CMK (cell line): ENCODE measurements around a stretch of chr6.

DNA sequence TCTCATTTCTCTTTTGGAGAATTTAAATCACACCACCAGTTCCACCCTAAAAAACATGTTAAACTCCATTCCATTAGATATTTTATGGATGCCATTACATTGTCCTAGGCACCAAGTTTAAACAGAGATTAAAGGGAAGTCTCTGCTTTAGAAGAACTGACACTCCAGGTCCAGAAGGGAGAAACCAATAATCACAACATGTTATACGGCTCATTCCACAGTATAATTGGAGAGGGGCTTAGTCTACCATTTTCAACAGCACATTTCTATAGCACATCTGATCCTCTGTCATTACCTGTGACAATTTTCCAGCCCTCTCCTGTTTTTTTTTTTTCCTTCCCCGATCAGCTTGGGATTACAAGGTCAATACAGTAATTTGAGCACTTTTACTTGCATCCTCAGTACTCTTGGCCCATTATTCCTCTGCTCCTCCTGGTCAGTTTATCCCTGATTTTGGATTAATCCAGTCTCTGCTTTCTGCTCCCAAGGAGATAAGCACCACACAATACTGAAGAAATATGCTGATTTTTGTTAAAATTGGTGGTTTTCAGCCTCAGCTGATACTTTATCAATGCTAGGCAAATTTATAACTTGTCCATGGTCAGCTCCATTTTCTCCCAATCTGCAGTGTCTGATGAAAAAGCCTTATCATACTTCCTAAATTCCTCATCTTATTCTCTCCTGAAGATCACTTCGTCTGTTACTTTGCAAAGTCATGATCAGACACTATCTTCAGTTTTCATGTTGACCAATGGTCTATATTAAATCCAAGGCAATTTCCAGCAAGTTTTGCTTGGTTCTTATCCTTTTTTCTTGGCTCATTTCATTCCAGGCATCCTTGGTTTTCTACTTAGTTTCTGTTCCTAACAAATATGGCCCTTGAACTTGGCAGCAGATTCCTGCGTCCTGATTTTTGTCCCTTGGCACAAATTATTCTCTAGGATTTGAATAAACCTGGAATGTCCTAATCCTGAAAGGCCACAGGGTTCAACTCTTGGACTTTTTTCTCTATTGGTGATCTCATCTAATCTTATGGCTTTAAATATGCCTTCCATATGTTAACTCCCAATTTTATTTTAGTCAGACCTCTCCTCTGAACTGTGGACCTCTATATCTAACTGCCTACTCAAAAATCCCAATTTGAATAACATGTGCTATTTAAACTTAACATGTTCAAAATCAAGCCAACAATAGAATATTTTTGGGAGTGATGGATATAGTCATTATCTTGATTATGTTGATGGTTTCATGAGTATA is 30.9 kb upstream of the SYNCRIP start:
- RRBS = no CpG with 5 or more reads among the region's 4 CpGs

DNA sequence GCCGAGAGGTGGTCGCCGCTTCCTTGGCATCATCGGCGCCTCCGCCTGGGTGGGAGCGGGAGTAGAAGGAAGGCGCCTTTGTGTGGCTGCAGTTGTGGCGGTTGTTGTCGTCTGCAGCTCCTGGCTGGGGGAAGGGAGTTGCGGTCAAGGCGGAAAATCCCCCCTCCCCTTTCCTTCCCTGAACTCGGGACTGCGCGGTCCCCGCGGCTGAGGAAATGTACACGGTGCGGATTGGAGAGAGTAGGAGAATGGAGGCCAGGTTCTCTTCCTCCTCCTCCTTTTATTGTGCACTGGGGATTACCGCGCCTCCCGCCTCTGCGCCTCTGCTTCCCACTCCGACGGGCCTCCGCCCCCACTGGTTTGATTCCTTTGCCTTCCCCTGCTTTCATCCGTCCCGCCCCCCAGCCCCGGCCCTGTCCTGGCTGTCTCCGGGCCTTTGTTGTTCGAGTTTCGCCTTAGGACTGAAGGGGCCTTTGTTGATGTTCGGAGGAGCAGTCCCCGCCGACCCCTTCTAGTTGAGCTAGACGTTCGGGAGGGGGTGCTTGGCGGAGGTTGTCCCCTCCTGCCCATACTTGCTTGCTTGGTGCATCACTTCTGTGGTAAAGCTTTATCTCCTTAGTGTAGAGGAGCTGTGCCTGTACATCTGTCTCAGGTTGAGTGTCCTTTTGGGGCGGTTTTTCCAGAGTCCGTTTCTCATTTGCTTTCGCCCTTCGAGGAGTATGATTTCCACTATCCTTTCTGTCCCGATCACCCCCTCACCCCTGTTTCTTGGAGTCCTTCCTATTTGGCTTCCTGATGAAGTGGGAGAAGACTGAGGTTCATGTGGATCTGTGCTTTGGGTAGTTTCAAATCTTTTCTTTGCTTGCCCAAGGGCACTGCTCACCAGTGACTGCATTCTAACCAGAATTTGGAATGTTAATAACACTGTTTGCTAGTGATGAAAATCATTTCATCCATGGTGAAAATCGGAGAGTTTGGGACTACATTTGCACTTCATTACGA is 767 bp downstream of the ZNF292 start:
- RRBS = no CpG with 5 or more reads among the region's 45 CpGs

- RRBS = no CpG with 5 or more reads among the region's 1 CpG
These were observed 29.1 kb downstream of the ZNF292 start for GRCh38 chr6:87184541-87184823.

DNA sequence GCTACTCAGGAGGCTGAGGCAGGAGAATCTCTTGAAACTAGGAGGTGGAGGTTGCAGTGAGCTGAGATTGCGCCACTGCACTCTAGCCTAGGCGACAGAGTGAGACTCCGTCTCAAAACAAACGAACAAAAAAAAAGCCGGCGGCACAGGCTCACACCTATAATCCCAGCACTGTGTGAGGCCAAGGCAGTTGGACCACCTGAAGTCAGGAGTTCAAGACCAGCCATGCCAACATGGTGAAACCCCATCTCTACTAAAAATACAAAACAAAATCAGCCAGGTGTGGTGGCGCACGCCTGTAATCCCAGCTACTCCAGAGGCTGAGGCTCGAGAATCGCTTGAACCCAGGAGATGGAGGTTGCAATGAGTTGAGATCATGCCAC is 5.2 kb downstream of the AKIRIN2 start:
- RRBS = no CpG with 5 or more reads among the region's 10 CpGs

DNA sequence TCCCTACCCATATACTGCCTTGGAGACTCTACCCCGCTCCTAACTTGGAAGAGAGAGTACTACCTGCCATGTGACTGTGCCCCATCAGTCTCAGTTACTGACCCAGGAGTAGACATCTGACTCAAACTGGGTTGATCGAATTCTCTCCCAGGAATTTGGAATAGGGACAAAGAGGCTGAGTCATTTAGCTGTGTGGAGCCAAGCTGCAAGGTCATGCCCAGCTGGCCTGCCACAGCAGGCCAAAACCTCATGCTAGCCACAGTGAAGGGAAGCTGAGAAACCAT is 21.1 kb upstream of the AKIRIN2 start:
- RRBS = no CpG with 5 or more reads among the region's 2 CpGs

DNA sequence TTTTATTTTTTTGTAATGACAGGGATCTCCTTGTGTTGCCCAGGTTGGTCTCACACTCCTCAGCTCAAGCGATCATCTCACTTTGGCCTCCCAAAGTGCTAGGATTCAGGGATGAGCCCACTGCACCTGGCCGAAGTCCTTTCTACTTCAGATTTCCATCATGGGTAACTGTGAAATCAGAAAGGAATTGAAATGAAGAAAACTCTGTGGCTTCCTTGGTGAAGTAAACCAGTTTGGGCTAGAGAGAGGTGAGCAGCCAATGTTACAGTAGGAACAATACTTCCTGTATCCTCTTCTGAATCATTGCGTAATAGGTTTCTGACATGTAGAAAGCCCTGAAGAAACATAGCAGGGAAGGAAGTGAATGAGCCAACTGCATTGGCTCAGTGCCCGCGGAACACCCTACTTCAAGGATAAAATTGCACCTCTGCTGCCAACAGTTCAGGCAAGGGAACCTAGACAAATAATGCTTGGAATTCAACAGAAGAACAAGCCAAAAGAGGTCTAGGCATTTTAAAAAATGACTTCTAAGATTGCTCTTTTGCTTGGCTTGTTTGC is 29.7 kb upstream of the AKIRIN2 start:
- RRBS = no CpG with 5 or more reads among the region's 5 CpGs

GRCh38 chr6:87922027-87922572 is 125.5 kb upstream of the SPACA1 start:
- RRBS = no CpG with 5 or more reads among the region's 2 CpGs

DNA sequence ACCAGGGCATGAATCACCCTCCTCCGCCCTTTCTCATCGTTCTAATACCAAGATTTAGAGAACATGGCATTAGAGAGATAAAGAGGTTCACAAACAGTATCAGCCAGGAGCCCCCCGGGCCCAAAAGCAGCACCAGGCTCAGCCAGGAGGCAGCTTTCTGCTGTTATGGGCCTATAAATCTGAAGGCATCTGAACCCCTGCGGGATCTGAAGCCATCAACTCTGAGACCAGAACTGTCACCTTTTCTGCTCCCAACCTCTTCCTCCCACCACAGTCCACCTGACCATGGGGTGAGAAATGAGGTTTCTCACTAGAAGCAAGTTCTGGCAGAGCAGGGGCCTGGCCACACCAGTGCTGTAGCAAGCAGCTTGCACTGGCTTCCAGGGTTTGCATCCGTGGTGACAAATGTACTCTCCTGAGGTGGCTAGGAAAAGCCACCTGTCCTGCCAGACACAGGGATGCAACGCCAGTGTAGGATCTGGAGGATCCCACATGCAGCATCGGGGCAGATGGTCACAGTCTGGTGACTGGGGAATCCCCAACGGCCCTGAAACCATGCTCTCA is 122.3 kb upstream of the SPACA1 start:
- RRBS = no CpG with 5 or more reads among the region's 8 CpGs

- RRBS = no CpG with 5 or more reads among the region's 3 CpGs
These were observed 199.1 kb upstream of the CNR1 start for GRCh38 chr6:88365226-88365688.

- RRBS = no CpG with 5 or more reads among the region's 9 CpGs
These were observed 46.5 kb upstream of the RNGTT start for GRCh38 chr6:89009834-89010386.

- RRBS = no CpG with 5 or more reads among the region's 4 CpGs
These were observed 58.3 kb upstream of the RNGTT start for GRCh38 chr6:89021638-89022146.

DNA sequence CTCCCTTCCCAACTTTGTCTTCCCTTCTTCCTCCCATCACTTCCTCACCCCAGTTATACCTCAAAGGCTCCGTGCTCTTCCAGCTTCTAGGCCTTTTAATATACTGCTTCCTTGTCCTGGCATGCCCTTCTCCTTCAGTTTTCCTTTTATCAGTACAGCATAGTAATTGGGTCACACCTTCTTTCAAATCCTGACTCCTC is 55.0 kb upstream of the PNRC1 start:
- RRBS = no CpG with 5 or more reads among the region's 1 CpG

- RRBS = no CpG with 5 or more reads among the region's 12 CpGs
These were observed 13.0 kb downstream of the GABRR1 start for GRCh38 chr6:89204052-89204641.

- RRBS = no CpG with 5 or more reads among the region's 4 CpGs
These were observed 6.5 kb upstream of the GABRR2 start for GRCh38 chr6:89321651-89322034.

- RRBS = no CpG with 5 or more reads among the region's 3 CpGs
These were observed 916 bp downstream of the UBE2J1 start for GRCh38 chr6:89351613-89351999.

DNA sequence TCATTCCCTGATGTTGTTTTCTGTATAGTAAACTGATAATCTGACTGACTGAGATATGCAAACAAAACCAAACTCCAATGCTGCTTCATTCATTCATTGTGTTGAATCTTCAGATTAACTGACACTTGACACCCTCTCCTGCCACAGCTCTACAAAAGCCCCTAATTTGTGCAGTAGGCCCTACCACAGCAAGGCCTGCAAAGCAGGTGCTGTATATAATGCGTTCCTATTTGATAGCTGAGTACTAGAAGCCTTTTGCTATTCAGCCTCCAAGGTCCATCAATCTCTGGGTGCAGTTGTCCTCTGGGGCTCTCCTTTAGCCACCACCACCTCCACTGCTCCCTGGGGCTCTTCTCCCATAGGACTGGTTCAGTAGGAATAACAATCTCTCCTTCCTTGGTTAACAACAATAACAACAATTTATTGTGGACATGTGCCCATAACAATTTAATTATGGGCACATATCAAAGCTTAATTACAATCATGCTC is 1.6 kb upstream of the UBE2J1 start:
- RRBS = no CpG with 5 or more reads among the region's 1 CpG

DNA sequence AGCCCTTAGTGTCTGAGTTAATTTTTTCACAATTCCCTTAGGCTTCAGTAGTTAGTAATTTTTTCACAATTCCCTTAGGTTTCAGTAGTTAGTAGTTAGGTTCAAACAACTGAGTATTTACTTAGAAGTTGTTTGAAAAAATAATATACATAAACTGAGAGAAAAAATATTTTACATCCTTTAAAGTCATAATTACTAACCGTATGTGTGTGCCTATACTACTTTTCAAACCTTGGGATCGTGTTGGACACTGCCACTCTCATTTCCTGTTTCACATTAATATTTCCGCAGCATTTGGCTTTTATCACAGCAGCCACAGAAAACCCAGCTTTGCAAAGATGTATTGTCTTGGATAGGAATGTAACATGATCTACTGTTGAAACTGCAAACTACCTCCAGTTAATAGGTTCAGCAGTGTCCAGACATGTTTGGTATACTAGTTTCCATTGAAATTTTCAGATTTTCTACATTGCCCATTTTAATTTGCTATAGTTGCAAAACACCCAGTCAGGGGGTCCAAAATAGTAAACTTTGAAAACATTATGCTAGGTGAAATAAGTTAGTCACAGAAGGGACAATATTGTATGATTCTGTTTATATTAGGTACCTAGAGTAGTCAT is 3.2 kb downstream of the ANKRD6 start:
- RRBS = no CpG with 5 or more reads among the region's 3 CpGs

DNA sequence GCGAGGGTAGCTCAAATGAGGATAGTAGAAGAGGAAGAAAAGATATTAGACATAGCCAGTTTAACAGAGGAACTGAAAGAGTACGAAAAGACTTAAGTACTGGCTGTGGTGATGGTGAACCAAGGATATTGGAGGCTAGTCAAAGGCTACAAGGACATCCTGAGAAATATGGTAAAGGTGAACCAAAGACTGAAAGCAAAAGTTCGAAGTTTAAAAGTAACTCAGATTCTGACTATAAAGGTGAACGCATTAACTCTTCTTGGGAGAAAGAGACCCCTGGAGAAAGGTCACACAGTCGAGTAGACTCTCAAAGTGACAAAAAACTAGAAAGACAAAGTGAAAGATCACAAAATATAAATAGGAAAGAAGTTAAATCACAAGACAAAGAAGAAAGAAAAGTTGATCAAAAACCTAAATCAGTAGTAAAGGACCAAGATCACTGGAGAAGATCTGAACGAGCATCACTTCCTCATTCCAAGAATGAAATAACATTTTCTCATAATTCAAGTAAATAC is 31.8 kb upstream of the GJA10 start:
- RRBS = no CpG with 5 or more reads among the region's 6 CpGs

GRCh38 chr6:90000757-90001510 is 106.7 kb downstream of the GJA10 start:
- RRBS = no CpG with 5 or more reads among the region's 6 CpGs

- RRBS = no CpG with 5 or more reads among the region's 4 CpGs
These were observed 135.0 kb downstream of the GJA10 start for GRCh38 chr6:90029332-90029695.